Mononuclear cell (primary cell): ENCODE measurements around the gene ENTPD3.

DNA sequence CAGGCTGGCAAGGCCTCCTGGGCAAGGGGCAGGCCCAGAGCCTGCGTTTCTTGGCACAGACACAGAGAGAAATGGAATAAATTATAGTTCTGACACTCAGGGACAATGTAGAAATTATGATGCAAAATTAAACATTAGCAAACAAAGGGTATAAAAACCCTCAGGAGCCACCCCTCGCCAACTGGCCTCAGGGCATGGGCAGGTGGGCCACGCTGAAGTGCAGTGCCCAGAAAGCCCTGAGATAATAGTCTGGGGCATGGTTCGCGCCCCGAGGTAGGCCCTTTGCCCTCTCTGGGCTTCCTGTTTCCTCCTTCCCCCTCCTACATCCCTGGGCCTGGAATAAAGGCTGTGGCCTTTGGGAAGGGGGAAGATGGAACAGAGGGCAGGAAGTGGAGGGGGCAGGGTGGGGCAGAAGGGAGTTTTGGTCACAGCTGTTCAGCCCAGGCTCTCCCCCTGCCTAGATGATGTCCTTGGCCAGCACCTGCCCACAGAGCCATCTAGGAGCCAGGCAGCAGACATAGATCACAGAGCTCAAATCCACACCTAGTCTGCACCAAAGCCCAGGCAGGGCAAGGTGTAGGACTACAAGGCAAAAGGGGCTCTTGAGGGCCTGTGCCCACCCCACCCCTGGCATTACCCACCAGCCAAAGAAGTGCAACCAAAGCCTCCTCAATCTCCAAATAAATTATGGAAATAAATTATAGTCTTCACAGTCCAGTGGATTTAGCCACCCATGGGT, 11.3 kb downstream of the CSRNP1 start:
- RRBS = no CpG with 5 or more reads among the region's 6 CpGs

DNA sequence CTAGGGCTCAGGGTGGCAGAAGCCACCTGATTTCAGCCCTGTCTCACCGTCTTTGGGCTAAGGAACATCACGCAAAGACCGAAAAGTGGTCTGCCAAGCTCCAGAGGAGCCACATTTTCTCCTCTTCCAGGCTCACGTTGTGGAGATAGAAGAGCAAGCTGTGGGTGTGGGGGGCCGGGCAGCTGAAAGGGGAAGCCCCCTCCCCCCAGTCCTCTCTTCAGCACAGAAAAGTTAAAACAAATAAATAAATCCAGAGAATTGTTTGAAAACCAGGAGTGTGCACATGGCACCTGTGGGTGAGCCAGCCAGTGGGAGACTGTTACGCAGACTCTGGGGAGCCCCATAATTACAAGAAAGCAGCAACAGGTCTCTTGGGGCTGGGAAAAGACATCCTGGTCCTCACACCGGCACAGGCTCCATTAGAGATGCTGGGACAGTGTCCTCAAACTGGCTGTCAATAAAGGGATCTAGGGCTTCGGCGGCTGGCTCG, 10.7 kb downstream of the CSRNP1 start:
- RRBS = no CpG with 5 or more reads among the region's 10 CpGs

DNA sequence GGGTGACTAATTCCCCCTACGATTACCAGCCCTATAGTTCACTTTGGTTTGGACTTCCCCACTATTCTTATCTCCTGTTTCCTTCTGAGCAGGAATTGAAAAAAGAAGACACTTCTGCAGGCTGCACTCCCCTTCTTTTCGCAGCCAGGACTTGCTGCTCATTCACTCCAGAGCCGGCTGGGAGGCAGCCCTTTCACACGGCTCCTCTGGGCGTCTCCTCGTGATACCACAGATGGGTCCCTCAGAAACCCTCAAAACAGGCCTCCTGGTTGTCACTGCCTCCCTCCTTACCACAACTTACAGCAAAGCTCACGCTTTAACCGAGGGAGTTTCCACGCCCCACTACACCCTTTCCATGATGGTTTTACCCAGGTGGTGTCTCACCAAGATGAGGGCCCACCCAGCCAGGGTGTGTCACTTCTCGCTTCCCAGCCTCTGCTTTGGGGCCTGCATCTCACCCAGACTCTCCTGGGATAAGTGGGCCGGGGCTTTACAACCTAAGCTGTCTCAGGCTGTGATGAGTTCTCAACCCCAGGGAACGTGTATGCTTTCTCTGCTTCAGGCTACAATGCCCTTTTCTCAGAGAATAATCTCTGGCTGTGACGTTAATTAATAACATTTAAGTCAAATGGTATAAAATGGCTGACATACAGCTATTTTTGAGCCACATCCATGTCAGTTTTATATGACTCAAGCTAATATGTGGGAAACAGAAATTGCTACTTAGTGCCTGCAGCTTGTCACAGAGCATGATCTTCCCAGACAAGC, 11.9 kb downstream of the CX3CR1 start:
- RRBS = no CpG with 5 or more reads among the region's 13 CpGs

GRCh38 chr3:39281478-39281984, 1.7 kb upstream of the CX3CR1 start:
- RRBS = no CpG with 5 or more reads among the region's 10 CpGs

GRCh38 chr3:39386580-39387270, 3.6 kb downstream of the SLC25A38 start:
- RRBS = no CpG with 5 or more reads among the region's 4 CpGs

- RRBS = no CpG with 5 or more reads among the region's 2 CpGs
Measured at GRCh38 chr3:39387300-39387972, 4.3 kb downstream of the SLC25A38 start.

DNA sequence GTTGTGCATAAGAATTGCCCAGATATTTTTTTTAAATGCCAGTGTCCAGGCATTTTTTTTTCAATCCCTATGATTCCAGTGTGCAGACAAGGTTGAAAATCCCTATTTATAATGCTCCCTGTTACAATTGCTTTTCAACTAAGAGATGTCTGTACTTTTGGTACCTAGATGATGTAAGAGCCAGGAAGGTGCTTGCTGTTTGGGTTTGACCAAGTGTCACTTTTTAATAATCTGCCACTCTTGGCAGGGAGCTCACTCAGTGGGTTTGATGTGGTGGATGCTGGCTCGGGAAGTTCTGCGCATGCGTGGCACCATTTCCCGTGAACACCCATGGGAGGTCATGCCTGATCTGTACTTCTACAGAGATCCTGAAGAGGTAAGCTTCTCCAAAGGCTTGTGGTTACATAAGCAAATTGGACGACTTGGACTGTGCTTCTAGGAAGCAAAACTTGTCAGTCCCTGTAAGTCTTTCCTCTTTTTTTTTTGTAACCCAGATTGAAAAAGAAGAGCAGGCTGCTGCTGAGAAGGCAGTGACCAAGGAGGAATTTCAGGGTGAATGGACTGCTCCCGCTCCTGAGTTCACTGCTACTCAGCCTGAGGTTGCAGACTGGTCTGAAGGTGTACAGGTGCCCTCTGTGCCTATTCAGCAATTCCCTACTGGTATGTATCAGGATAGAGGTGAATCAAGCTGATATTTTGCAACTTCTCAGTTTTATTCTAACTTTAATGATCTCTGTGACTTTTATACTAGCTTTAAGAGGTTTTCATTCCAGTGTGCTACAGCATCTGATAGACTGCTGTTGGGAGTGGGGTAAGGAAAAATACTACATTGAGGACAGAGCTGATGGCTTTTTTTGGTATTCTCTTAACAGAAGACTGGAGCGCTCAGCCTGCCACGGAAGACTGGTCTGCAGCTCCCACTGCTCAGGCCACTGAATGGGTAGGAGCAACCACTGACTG, 5.2 kb downstream of the RPSA start:
- RRBS = no CpG with 5 or more reads among the region's 8 CpGs

- RRBS = no CpG with 5 or more reads among the region's 5 CpGs
Measured at GRCh38 chr3:39751778-39752600, 57.4 kb upstream of the MYRIP start.

DNA sequence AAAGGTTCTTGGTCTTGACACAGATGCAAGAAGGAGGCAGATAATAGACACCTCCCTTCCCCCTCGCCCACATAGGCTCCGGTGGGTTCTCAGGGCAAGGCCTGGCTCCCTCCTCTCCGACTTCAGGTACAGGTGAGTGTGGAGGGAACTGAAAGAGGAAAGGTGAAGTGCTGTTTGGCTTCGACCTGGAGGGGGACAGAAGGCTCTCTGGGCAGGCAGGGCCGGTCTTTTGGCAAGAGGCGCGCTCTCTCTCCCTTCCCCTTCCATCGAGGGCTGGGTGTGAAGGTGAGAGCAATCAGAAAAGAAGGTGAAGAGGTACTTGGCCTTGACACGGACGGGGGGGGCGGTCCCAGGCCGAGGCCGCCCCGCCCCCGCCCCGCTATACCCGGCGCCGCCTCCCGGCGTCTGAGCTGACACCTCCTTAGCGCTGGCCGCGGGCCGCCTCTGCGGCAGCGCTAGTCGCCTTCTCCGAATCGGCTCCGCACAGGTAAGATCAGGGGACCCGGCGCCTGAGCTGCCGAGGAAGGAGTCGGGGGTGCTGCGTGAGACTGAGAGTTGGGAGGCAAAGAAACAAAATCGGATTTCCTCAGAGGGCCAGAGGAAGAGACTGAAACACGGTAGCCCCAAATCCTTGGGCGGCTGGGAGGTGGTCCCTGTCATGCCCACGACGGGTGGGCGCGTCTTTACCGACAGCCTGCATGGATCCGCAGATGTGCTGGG, at the start of gene ENTPD3:
ENTPD3 (plus strand) TSS at position 410 of the 720 bp plus-strand sequence.
- RRBS = 8% methylated on average over 12 of the region's 45 CpGs

DNA sequence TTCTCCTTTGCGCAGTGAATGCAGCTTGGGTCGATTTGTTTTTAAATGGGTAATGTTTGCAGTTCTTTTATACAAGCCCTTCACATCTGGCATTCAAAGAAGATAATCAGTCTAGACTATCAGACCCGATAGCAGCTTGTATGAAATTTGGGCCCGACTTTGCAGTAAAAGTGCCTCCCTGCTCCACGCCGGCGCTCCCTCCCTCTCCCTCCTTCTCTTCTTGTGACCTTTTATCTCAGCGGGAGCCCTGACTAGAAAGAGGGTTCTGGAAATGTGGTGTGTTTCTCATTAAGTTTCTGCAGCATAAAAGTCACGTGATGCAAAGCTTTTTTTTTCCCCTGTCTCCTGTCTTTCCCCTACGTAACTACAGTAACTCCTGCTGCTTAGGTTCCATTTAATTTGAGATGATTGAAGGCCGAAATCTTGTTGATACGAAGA, 60.1 kb downstream of the ZNF621 start:
- RRBS = no CpG with 5 or more reads among the region's 12 CpGs

- RRBS = no CpG with 5 or more reads among the region's 2 CpGs
Measured at GRCh38 chr3:40621979-40622308, 97.2 kb downstream of the ZNF621 start.

GRCh38 chr3:40785666-40786020, 260.9 kb downstream of the ZNF621 start:
- RRBS = no CpG with 5 or more reads among the region's 8 CpGs

DNA sequence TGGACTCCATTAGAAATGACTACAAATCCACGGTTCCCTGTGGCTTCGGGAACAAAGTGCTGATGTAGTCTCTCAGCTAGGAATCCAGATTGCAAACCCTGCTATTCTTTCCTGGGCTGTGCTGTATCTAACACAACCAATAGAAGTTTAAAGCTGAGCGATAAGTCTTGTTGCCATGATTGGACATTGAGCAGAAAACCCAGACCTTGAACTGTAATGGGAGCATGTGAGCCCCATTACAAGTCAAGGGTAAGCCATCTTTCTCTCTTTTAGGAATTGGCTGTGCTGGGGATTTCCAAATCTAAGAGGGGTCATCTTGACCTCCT, 306.6 kb upstream of the CTNNB1 start:
- RRBS = no CpG with 5 or more reads among the region's 3 CpGs

DNA sequence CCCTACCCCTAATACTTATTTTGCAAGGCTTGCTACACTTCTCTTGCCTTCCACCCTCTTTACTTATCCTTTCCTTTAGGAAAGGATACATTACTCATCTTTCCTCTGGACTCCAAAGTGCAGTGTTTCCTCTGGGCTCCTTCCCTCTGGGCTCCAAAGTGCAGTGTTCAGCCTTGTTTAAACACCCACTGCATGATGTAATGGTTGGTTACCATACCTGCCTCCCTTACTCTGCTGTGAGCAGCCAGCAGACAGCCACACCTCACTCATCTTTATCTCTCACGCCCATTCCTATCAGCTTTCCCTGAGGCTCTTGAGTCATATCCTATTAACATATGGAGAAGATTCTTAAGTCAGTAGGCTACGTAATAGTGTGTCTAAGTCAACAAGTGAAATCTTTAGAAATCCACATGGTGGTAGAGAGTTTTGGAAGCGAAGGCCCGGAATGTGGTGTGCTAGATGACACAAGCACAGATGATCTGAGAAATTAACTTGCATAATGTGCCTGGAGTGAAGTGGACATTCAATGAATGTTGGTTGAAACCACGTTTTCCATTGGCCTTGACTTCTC, 97.2 kb upstream of the CTNNB1 start:
- RRBS = no CpG with 5 or more reads among the region's 5 CpGs

GRCh38 chr3:41243621-41244535, 44.6 kb downstream of the CTNNB1 start:
- RRBS = no CpG with 5 or more reads among the region's 11 CpGs

DNA sequence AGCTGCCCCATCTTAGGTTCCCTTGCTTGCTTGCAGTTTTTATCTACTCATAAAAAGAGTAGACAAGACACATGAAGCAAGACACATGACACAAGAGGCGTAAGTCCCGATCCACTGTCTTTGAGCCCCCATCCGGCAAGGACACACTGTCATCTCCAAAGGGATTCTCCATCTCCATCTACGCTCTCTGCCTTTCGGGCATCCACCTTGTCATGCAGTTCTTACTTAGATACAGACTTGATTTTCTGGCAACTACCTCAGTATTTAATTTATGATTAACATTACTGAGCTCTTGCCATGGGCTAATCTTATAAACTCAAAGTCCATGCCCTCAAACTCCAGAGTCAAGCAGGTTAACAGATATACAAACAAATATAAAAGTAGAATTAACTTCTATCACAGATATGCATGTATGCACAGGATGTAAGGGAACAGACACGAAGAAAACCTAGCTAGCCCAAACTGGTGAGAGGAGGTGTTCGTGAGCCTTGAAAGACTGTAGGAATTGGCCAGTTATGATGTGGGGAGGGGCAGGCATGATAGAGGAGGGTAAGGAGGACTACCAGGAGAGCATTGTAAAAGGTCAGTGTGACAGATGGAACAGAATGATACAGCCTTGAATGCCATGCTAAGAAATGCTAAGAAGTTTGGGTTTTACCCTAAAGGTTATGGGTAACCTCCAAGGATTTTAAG, 334.4 kb downstream of the ULK4 start:
- RRBS = no CpG with 5 or more reads among the region's 7 CpGs

DNA sequence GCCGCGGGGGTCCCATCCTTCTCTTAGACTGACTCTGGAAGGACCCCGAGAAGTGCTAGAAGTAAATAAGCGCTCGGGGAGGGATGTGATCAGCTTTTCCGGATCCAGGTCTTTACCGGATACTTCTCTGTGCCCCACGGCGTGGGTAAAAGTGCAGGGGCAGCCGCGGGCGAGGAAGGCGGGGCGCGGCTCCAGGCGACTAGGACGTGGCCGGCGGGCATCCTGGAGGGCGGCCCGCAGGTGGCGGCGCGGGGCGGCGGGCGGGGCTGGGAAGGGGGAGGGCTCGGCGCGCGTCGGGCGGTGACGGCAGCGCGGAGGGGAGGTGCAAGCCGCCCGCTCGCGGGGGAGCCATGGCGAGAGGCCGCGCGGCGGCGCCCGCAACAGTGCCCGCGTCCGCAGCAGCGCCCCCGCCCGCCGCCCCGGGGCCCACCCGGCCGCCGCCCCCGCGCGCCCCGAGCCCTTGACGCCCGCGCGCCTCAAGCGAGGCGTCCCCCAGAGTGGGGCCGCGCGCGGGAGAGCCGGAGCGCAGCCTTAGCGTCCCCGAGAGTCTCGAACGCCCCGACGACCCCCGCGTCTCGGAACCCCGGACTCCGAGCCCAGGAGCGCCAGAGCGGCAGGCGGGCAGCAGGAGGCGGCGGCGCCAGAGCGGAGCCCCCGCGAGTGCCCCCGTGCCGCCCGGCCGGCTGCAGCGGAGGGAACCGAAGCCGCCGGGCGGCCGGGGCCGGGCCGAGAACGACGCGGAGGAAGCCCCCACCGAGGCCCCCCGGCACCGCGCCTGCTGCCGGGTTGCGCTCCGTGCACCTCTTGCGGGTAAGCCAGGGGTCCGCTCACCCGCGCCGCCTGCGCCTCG, 51.6 kb upstream of the ULK4 start:
- RRBS = 1% methylated on average over 60 of the region's 123 CpGs

DNA sequence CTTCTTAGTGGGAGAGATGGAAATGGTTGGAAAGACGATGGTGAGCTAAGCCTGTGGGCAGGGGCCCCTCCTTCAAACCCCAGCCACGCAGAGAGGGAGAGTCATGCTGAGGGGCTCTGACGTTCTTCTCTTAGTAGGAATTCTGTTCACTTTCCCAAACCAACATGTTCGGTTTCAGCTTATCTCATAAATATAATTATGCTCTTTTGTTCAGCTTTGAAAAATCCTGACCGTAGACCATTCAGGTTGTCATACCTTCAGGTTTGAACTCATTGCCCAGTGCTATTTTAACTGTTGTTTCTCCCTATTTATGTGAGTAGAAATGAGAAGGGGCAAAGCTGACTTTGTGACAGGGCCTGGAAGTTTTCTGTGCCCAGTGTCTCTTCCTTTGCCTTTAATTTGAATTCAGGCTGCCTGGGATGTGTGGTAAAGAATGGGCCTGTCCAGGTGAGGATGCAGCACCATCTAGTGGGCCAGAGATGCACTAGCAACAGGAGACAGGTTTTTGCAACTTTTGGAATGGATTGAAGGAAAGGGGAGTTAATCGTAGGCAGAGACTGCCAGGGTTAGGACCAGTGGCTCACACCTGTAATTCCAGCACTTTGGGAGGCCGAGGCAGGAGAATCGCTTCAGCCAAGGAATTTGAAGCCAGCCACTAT, 8.5 kb downstream of the TRAK1 start:
- RRBS = no CpG with 5 or more reads among the region's 8 CpGs

- RRBS = no CpG with 5 or more reads among the region's 19 CpGs
Measured at GRCh38 chr3:42128882-42130056, 38.1 kb downstream of the TRAK1 start.

GRCh38 chr3:42369141-42369806, 41.1 kb downstream of the LYZL4 start:
- RRBS = no CpG with 5 or more reads among the region's 6 CpGs